IMR-90 (cell line): ENCODE measurements around the genes ZBTB39 and LRP1.

DNA sequence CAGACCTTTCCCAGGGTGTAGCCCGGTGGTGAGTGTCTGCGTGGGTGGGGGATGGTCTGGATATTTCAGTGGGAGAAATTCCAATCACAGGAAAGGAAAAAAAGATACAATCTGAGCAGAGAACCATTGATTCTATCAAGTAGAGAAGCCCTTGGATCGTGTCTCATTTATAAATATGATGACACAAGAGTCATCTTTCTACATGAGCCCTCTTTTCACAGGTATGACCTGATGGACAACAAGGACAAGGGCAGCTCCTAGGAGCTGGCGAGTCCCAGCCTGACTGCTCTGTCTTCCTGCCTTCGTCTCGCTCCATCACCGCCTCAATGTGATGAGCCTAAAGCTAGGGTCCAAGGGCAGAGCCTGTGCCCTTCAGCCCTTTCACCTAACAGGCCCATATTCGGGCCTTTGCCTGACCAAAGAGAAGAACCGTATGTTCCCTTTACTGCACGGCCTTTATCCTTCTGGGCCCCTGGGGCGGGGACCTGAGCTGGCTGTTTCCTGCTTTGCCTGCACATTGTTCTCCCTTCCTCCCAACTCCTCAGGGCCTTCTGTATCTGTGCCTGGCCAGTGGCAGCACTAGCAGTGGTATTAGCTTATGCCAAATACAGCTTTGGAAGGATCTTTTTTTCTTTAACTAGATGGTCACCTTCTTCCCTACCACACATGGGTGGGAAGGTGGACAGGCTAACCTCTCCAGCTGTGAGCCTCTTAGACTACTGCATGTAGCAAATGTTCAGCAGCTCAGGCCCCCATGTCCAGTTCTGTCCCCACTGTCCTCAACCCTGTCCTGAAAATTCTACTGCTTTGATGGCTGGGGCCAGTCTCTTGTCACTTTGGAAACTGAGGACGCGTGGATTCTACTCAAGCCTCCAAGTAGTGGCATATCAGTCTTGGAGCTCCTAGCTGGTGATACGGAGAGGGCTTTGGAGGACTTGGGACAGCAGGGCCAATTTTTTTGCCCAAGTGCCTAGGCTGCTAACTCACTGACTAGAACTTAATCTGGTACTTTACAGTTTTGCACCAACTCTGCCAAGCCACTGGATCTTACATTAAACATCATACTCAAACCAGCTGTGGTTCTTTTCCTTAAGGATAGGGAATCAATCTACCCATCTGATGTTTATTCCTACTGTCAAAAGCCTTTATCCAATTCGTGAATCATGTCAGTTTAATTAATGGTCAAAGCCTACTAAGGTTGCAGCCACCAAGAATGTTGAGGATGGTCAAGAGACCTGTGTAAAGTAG is 8.4 kb upstream of the MYL6B start:
- RRBS, result no CpG with 5 or more reads among the region's 15 CpGs
CAGE:
- cytosol, long polyA plus RNA, result no peak
- long polyA plus RNA, result no peak
- nucleus, long polyA plus RNA, result no peak

GRCh38 chr12:56154153-56154935 is 2.0 kb downstream of the MYL6B start:
- RRBS, result no CpG with 5 or more reads among the region's 2 CpGs
CAGE:
- cytosol, long polyA plus RNA, result no peak
- long polyA plus RNA, result no peak
- nucleus, long polyA plus RNA, result no peak

DNA sequence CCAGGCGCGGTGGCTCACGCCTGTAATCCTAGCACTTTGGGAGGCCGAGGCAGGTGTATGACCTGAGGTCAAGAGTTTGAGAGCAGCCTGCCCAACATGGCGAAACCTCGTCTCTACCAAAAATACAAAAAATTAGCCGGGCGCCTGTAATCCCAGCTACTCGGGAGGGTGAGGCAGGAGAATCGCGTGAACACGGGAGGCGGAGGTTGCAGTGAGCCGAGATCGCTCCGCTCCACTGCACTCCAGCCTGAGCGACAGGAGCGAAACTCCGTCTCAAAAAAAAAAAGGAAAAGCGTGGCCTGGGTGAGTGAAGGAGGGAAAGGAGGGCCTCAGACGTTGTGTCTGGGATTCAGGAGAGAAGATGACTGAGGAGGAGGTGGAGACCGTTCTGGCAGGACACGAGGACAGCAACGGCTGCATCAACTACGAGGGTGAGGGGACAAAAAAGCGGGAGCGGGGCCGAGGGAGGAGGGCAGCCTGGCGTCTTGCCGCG is 998 bp upstream of the MYL6 start:
- RRBS, result no CpG with 5 or more reads among the region's 31 CpGs
CAGE:
- cytosol, long polyA plus RNA, result no peak
- long polyA plus RNA, result no peak
- nucleus, long polyA plus RNA, result no peak

GRCh38 chr12:56220528-56221119 is 1.1 kb downstream of the RNF41 start:
- RRBS, result no CpG with 5 or more reads among the region's 10 CpGs
CAGE:
- cytosol, long polyA plus RNA, result no peak
- long polyA plus RNA, result no peak
- nucleus, long polyA plus RNA, result no peak

DNA sequence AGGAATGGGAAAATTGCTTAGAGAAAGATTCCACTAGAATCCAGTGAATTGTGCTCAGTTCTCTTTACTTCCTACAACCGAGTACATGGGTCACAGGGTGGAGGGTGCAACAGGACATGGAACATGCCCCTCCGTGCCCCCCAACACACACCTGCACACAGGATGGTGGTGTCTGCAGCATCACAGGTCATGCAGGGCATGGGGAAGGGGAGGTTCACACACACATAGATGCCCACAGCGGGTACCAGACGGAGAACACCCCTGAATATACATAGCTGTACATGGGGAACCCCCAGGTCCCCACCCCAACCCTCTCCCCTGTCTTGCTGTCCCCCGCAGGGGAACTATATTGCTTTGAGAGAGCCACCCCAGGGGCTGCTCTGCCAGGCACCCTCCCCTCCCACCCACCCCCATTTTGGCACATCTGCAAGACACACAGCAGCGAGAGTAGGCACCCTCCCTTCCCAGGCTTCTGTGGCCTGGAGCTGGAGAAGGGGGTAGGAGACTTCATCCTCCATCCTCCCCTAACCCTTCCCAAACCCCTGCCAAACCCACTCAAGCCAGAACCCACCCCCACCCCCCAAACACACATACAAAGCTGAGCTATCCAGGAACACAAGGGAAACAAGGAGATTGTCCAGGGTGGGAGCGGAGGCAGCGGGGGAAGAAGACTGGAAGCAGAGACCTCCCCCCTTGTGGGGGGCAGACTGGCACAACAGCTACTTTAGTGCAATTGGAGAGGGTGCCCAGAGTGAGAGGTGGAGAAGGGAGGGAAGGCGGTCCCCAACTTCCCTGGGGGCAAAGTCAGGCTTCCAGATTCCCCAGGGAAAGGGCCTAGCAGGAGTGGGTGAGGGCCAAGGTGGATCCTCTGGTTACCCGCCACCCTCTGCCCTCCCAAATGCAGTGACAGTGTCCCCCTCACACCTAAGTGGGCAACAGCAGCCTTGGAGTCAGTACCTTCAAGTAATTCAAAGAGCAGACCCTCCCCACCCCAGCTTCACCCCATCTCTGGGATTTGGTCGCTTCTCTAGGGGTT is 8.6 kb downstream of the SLC39A5 start:
- RRBS, result no CpG with 5 or more reads among the region's 11 CpGs
CAGE:
- cytosol, long polyA plus RNA, result no peak
- long polyA plus RNA, result no peak
- nucleus, long polyA plus RNA, result no peak

DNA sequence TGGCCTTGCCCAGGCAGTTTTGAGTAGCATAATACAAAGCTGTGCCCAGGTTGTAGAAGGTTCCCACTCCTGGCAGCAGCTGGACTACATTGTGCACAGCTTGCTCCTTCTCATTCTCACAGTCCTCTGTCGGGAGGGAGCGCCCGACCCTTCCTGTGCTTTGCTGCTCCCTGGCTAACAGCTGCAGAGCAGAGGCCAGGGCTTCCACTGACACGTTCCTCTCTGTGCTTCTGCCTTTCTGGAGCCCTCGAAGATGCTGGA is 1.2 kb downstream of the APOF start:
- RRBS, result no CpG with 5 or more reads among the region's 5 CpGs
CAGE:
- cytosol, long polyA plus RNA, result no peak
- long polyA plus RNA, result no peak
- nucleus, long polyA plus RNA, result no peak

- RRBS, result no CpG with 5 or more reads among the region's 10 CpGs
CAGE:
- cytosol, long polyA plus RNA, result no peak
- long polyA plus RNA, result no peak
- nucleus, long polyA plus RNA, result no peak
Observed at GRCh38 chr12:56375720-56376296, 13.2 kb upstream of the APOF start.

DNA sequence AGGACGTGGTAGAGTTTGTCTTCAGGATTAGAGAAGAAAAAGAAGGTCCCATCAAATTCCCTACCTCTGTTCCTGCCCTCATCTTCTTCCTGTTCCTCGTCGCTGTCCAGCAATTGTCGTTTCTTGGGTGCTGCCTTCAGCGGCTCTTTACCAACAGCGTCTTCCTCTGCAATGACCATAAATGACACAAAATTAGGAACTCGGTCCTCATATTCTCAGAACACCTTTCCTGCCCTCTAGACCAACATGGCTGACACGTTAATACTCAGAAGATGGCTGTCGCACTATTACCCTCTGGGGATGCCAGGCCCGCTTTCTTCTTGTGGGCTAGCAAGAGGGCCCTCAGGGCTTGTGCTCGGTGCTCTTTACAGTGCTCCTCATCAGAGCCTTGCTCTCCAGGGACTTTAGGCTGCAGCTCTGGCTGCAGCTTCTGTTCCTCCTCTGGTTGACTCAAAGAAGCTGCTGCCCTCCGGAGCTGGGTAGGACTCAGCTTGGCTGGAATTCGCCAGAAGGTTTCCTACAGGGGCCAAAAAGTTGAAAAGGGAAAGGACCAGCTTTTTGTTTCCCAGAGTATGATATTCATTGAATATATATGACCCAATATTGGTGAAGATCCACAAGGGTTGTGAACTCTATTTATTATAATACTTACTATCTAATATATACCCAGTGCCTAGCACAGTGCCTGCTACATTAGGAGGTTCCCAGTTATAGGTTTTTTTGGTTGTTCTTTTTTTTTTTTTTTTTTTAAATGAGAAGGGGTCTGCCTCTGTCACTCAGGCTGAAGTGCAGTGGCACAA is 31.2 kb downstream of the TIMELESS start:
- RRBS, result no CpG with 5 or more reads among the region's 13 CpGs
CAGE:
- cytosol, long polyA plus RNA, result no peak
- long polyA plus RNA, result no peak
- nucleus, long polyA plus RNA, result no peak

DNA sequence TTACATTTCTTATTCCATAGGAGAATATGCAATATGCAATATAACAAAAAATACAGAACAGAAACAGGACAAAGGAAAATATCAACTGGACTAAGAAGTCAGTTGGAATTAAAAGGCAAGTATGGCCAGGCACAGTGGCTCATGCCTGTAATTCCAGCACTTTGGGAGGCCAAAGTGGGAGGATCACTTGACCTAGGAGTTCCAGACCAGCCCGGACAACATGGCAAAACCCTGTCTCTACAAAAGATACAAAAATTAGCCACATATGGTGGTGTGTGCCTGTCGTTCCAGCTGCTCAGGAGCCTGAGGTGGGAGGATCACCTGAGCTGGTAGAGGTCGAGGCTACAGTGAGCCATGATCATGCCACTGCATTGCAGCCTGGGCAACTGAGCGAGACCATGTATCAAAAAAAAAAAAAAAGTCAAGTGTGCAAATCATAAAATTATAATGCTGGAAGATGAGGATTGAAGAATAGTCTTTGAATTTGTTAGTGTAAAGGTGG is 6.3 kb downstream of the RBMS2 start:
- RRBS, result no CpG with 5 or more reads among the region's 4 CpGs
CAGE:
- cytosol, long polyA plus RNA, result no peak
- long polyA plus RNA, result no peak
- nucleus, long polyA plus RNA, result no peak

GRCh38 chr12:56712402-56713433 is 12.4 kb downstream of the NACA start:
- RRBS, result no CpG with 5 or more reads among the region's 12 CpGs
CAGE:
- cytosol, long polyA plus RNA, result start-site peak on the plus strand at chr12:56713158-56713188, 20 and 32 reads in 2 replicates
- long polyA plus RNA, result no peak
- nucleus, long polyA plus RNA, result start-site peak on the plus strand at chr12:56712722-56712831, 14 and 5 reads in 2 replicates

DNA sequence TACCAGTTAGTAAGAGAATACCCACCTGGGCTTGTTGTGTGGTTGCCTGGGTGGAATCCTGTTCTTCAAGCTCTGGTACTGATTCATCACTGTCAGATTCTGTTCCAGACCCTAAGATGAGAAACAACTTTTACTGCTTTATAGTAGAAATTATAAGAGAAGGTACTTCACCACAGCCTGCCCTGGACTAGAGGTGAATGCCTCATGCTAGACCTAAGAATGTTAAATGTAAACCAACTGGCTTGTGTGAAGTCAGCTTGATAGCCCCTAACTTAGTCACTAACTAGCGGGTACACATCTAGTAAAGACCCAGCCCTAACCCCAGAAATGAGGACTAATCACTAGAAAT is 10.5 kb downstream of the NACA start:
- RRBS, result no CpG with 5 or more reads among the region's 1 CpG
CAGE:
- cytosol, long polyA plus RNA, result start-site peak on the minus strand centred at position 70 of the sequence, 75 bp wide, 686 and 767 reads in 2 replicates
- long polyA plus RNA, result no peak
- nucleus, long polyA plus RNA, result no peak

GRCh38 chr12:56803747-56804045 is 40.6 kb downstream of the HSD17B6 start:
- RRBS, result 79% methylated on average over 3 of the region's 7 CpGs
CAGE:
- cytosol, long polyA plus RNA, result no peak
- long polyA plus RNA, result no peak
- nucleus, long polyA plus RNA, result no peak

GRCh38 chr12:56941630-56942177 is 7.5 kb upstream of the SDR9C7 start:
- RRBS, result no CpG with 5 or more reads among the region's 4 CpGs
CAGE:
- cytosol, long polyA plus RNA, result no peak
- long polyA plus RNA, result no peak
- nucleus, long polyA plus RNA, result no peak

DNA sequence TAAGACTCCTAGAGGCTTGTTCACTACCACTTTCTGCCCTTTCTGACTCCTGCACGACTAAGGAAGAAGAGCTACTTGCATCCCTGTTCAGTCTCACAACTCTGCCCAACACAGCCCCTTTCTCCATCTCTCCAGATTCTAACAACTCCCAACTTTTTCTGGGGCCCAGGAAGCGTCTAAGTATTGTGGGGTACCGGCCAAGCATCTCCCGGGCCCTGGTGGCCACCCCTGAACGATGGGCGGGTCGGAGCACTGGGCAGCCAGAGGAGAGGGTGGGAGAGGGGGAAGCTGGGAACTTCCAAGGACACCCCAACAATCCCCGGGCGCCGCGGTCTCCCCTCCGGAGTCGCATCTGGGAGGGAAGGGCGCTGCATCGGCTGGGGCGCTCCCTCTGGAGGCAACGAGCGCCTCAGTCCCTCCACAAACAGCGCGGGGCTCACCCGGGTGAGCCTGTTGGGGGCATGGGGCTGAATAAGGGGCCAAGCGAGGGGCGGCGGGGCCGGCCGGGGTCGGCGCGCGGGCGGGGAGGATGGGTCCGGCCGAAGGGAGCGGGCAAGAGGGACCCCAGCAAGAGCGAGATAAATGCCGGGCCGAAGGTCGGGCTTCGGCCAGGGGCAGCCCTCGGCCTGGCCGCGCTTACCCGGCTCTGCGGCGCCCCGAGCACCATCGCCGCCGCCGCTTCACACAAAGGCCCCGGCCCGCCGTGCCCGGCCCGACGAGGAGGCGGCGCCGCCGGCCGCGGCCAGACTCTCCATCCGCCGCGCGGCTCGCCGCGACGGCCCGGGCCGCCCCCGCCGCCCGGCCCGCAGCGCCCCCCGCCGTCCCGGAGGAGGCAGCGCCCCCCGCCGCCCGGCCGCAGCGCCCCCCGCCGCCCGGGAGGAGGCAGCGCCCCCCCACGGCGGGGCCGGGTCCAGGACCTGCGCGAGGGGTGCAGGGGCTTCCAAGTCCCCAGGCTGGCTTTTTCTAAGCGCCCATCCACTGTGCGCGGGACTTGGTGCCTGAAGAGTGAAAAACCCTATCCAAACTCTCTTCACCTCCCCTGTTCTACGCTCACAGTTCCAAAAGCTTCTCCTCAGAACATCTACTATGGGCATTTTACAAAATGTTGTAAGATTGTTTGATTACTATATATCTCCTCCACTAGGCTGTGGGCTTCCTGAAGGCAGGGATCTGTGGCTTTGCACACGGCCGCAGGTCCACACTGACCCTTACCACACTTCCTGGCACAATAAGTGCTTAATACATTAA is at the start of gene ZBTB39:
TSS of gene ZBTB39 (minus strand) at position 782 of the 1,248 bp plus-strand sequence.
- RRBS, result 1% methylated on average over 47 of the region's 101 CpGs
CAGE:
- cytosol, long polyA plus RNA, result no peak
- long polyA plus RNA, result no peak
- nucleus, long polyA plus RNA, result no peak

- RRBS, result no CpG with 5 or more reads among the region's 2 CpGs
CAGE:
- cytosol, long polyA plus RNA, result no peak
- long polyA plus RNA, result no peak
- nucleus, long polyA plus RNA, result no peak
Observed at GRCh38 chr12:57031055-57031353, 14.7 kb upstream of the TAC3 start.

DNA sequence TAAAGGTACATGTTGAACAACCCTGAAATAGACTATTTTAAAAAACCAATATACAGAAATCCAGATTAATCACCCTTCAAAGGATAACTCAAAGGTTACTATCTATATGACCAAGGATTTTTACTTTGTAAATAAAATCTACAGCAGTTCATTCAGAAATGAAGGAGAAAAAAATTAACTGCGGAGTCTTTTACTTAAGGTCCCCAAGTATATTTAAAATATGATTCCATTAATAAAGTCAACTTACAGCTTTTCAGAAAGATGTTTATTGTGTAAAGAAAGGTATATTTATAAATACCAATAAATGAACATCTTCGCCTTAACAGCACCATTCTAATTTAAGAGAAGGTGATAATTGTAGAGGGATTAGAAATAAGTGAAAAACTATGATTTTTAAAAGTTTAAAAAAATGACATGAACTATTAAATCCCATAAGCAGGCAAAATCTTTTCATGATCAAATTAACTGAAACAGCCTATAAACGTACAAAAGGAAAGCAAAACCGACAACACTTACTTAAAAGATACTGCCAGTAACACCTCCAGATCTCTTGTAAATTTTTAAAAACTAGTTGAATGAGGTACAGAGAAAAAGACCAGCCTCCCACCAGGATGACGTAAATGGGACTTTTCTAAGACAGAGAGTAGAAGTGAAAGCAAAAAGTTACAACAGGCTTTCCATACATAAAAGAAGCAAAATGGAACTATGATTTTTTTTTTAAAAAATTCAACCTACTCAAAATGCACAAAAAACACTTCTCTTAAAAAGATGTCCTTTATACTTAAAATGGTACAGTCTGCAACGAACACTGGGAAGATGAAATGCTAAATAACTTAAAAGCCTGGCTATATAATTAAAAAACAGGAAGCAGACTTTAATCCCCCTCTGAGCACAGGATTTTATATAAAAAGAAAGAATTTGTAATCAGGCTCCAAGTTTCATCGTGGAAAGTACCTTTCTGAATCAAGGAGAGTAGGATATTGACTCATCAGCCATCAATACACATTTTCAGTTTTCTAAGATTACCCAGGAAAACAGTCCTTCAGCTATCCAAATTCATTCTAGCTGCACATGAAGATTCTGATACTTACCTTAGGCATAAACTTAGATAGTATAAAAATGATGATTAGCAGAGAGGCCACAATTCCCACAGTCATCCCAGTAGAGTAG is 14.0 kb upstream of the MYO1A start:
- RRBS, result no CpG with 5 or more reads among the region's 7 CpGs
CAGE:
- cytosol, long polyA plus RNA, result no peak
- long polyA plus RNA, result no peak
- nucleus, long polyA plus RNA, result no peak

DNA sequence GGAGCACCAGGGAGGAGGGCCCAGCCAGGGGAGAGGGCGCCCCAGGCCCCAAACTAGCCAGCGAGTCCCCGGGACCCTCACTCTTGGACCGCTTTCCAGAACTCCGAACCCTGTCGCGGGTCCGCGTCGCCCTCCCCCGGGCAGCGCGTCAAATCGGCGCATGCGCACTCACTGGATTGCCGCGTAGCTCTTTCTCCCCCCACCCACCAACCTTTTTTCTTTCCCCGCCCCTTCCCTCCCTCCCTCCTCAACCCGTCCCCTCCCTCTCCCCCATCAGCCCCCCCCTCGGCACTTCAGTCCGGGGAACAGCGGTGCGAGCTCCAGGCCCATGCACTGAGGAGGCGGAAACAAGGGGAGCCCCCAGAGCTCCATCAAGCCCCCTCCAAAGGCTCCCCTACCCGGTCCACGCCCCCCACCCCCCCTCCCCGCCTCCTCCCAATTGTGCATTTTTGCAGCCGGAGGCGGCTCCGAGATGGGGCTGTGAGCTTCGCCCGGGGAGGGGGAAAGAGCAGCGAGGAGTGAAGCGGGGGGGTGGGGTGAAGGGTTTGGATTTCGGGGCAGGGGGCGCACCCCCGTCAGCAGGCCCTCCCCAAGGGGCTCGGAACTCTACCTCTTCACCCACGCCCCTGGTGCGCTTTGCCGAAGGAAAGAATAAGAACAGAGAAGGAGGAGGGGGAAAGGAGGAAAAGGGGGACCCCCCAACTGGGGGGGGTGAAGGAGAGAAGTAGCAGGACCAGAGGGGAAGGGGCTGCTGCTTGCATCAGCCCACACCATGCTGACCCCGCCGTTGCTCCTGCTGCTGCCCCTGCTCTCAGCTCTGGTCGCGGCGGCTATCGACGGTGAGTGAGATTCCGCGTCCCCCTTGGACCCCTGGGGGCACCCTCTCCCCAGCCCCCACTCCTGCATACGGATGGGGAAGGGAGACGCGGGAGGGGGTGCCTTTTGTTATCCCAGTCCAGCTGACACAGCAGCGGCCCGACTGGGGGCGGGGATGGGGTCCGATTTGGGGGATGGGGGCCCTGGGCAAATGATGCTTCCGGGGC is at the start of gene LRP1:
TSS of gene LRP1 (plus strand) at position 291 of the 1,043 bp plus-strand sequence.
- RRBS, result 2% methylated on average over 13 of the region's 59 CpGs
CAGE:
- cytosol, long polyA plus RNA, result no peak
- long polyA plus RNA, result start-site peak on the plus strand centred at position 547 of the sequence, 565 bp wide, 172 and 282 reads in 2 replicates
- nucleus, long polyA plus RNA, result start-site peak on the plus strand centred at position 501 of the sequence, 127 bp wide, 59 and 107 reads in 2 replicates

DNA sequence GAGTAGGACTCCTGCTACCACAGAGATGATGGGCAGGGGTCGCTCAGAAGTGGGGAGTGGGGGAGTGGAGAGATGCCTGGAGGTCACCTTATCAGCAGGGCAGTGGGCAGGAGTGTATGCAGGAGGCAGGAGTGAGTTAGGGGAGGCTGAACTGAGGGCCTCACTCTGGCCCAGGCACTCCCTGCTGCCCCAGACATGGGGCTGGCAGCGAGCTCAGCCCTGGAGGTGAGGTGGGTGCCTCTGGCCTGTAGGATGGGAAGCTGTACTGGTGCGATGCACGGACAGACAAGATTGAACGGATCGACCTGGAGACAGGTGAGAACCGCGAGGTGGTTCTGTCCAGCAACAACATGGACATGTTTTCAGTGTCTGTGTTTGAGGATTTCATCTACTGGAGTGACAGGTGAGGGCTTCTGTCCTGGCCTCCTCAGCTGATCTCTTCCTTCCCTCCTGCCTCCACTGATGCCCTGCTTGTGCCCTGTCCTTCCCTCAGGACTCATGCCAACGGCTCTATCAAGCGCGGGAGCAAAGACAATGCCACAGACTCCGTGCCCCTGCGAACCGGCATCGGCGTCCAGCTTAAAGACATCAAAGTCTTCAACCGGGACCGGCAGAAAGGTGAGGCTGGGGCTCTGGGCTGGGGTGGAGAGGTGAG is 31.9 kb upstream of the NXPH4 start:
- RRBS, result no CpG with 5 or more reads among the region's 18 CpGs
CAGE:
- cytosol, long polyA plus RNA, result no peak
- long polyA plus RNA, result no peak
- nucleus, long polyA plus RNA, result no peak

GRCh38 chr12:57207514-57207713 is 9.2 kb upstream of the NXPH4 start:
- RRBS, result no CpG with 5 or more reads among the region's 4 CpGs
CAGE:
- cytosol, long polyA plus RNA, result no peak
- long polyA plus RNA, result no peak
- nucleus, long polyA plus RNA, result no peak

GRCh38 chr12:57226032-57226675 is 3.4 kb upstream of the SHMT2 start:
- RRBS, result 63% methylated on average over 2 of the region's 19 CpGs
CAGE:
- cytosol, long polyA plus RNA, result no peak
- long polyA plus RNA, result no peak
- nucleus, long polyA plus RNA, result no peak